Non-pigmented ciliary epithelial cell (primary cell): ENCODE measurements around the genes CEACAM5, ATP1A3, ZNF574 and ZNF526.

GRCh38 chr19:41318252-41319062 lies 8.5 kb downstream of the CCDC97 start:
- RRBS: no CpG with 5 or more reads among the region's 13 CpGs

- RRBS: 1% methylated on average over 7 of the region's 66 CpGs
Observed at GRCh38 chr19:41351161-41352238, 2.2 kb downstream of the TGFB1 start.

GRCh38 chr19:41457158-41457686 lies 14.3 kb downstream of the ERICH4 start:
- RRBS: no CpG with 5 or more reads among the region's 3 CpGs

- RRBS: no CpG with 5 or more reads among the region's 2 CpGs
Observed at GRCh38 chr19:41478110-41478309, 35.1 kb downstream of the ERICH4 start.

DNA sequence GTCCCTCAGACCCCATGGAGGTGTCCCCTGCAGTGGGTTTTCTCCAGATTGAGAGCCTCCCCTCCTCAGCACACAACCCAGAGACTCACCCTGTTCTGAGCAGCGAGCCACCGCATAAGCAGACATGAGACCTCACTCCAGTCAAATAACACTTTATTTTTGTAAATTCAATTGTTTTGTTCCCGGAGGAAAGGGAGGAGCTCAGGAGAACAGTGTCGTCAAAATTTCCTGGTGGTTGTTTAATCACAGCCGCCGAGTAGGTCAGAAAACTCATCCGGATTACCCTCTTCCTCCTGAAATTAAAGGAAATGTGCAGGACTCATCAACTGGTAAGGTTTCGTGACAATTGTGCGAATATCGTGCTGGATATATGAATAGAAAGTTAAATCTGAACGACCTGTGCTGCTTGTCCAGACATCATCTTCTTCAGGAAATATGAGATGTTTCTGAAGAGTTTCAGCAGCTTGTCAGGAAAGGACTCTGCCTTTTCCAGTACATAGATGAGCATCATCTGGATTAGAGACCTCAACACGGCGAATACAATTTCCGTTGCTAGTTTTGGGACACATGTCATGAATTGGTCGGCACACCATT lies 57.6 kb downstream of the ERICH4 start:
- RRBS: 93% methylated on average over 3 of the region's 15 CpGs

GRCh38 chr19:41531417-41532190 lies 44.4 kb upstream of the CEACAM21 start:
- RRBS: no CpG with 5 or more reads among the region's 14 CpGs

DNA sequence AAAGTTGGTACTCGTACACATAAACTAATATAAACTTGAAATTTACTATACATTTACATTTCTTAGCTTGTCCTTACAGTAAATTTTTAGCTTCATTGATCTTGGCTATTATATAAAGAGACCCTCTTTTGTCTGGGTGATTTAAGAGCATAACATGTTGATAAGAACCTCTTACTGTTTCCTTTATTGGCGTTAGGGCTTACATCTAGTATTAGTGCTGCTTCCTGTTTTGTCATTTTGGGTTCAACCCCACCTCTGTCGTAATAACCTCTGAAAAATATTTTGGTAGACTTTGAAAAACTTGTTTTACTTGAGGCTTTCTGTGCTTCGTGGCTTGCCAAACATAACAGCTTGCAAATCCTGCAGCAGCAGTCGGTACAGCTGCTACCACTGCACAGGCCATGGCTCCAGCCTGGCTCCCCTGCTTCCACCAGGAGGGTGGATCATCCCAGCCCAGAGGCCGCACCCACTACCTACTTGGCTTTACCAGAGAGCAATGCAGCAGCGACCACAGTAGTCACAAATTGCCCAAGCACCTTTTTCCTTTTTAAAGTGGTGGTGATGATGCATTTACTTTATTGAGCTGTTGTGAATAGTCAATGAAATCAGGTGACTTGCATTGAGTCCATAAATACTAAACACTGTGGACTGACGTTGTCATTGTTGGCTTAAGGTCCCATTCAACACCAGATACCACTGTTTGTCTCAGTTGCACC lies 11.8 kb upstream of the CEACAM4 start:
- RRBS: no CpG with 5 or more reads among the region's 8 CpGs

- RRBS: no CpG with 5 or more reads among the region's 6 CpGs
Observed at GRCh38 chr19:41708188-41708920, at the start of gene CEACAM5. Gene CEACAM5, plus strand, starts transcription at chr19:41708626.

DNA sequence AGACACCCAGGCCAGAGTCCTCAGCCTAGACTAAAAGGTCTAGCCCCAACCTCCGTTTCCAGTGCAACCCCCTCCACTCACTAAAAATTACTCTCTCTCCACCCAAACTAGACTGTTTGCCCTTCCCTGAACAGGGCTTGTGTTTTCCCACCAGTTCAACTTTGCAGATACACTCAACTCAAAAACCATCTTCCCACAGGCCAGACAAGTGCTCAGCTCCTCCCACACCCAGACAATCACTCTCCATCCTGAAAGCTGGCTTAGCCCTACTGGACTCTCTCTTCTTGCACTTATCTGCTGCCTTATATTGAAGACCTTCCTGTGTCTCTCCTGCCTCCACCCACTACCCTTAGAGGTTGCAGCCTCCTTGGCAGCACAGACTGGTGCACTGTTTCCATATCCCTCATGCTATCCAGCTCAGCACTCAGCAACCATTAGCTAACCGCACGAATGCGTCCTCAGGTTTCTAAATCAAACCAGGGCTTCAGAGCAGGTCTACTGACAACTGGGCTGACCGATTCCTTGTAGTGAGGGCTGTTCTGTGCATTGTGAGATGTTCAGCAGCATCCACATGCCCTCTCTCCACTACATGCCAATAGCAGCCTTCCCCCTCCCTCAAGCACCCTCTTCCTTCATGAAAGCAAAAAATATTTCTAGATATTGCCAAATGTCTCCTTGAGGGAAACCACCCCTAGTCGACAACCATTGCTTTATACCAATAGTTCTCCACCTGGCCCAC lies 2.8 kb upstream of the CEACAM6 start:
- RRBS: no CpG with 5 or more reads among the region's 6 CpGs

- RRBS: no CpG with 5 or more reads among the region's 9 CpGs
Observed at GRCh38 chr19:41810814-41811585, 14.6 kb downstream of the CEACAM3 start.

DNA sequence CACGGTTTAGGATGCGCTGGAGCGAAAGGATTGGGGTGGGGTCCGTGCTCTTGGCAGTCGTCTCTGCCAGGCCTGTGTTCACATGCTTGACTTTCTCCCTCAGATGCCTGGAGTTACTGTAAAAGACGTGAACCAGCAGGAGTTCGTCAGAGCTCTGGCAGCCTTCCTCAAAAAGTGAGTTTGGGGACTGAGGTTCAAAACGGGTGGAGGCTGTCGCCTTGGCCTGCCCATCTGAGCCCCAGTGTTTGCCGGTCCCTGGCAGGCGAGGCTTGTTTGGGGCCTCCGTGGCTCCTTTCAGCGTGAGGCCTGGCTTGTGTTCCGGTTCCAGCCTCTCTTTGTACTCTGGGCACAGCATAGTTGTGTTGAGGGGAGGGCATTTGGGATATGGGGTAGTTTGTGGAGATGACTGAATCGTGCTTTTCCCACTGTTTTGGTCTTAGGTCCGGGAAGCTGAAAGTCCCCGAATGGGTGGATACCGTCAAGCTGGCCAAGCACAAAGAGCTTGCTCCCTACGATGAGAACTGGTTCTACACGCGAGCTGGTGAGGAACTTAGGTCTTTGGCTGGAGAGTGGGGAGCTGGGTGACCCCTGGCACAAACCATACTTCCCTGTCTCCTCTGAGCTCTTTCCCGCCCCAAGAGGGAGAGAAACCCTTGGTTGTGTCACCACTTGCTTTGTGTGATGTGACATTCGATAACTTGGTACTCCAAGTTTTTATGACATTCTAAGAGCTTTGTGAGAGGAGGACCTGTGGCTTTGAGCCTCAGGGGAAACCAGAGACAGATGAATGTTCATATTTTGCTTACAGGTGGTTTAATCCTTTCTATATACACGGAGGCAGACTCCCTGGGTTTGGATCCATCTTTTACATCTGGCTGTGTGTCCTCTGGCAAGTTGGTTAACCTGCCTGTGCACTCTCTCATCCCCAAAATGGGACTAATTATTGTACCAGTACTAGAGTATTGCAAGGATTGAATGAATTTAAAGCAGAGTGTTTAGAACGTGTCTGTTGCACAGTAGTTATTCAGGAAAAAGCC lies 935 bp downstream of the RPS19 start:
- RRBS: 2% methylated on average over 4 of the region's 25 CpGs

DNA sequence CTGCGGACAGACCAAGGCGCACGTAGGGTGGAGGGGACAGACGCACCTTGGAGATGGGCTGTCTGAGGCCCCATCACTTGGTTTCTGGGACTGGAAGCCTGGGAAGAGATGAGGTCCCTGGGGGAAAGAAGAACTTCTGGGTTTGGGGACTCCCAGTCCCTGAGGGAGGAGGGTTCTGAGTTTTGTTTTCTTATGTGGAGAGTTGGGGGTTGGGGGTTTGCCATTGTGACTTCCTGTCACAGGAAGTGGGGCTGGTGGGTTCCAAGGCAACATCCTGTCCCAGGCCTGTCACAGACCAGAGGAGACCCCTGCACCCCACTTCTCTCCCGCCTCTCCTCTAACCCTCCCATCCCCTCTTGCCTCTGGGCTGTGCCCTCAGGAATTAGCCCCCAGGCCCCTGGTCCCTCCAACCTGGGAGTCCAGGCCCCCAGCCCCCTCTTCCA lies 4.4 kb downstream of the ARHGEF1 start:
- RRBS: no CpG with 5 or more reads among the region's 5 CpGs

- RRBS: no CpG with 5 or more reads among the region's 12 CpGs
Observed at GRCh38 chr19:41888759-41889200, 5.8 kb downstream of the ARHGEF1 start.

GRCh38 chr19:41993922-41994595 lies at the start of gene ATP1A3:
Gene ATP1A3, minus strand, starts transcription at chr19:41994230.
- RRBS: under 1% methylated on average over 7 of the region's 69 CpGs

- RRBS: under 1% methylated on average over 25 of the region's 82 CpGs
Observed at GRCh38 chr19:42075997-42076971, at the start of gene ZNF574. Gene ZNF574, plus strand, starts transcription at chr19:42076166.

DNA sequence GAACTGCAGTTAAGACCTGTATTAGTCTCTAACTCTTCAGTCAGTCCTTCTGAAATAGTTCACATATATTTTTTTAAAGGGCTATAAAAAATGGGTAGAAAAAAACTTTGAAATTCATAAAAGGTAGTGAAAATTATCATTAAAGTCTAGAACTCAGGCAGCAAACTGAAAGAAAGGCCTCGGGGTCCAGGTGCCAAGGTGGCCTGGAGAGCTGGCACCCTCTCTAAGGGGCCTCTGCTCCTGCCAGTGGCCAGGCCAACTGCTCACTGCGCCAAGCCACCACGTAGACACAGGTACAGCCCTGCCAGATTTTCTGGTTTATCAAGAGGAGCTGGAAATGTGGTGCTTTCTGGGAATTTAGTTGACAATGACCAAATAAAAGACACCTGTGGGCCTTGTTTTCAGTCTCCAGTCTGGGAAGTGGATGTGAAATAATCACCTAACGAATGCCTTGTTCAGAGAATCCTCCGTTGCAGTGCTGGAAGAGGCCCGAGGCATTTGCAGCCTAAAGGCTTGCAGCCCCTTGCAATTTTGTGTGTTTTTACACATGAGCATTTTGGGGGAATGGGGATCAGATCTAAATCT lies 22.8 kb downstream of the ZNF574 start:
- RRBS: no CpG with 5 or more reads among the region's 6 CpGs

DNA sequence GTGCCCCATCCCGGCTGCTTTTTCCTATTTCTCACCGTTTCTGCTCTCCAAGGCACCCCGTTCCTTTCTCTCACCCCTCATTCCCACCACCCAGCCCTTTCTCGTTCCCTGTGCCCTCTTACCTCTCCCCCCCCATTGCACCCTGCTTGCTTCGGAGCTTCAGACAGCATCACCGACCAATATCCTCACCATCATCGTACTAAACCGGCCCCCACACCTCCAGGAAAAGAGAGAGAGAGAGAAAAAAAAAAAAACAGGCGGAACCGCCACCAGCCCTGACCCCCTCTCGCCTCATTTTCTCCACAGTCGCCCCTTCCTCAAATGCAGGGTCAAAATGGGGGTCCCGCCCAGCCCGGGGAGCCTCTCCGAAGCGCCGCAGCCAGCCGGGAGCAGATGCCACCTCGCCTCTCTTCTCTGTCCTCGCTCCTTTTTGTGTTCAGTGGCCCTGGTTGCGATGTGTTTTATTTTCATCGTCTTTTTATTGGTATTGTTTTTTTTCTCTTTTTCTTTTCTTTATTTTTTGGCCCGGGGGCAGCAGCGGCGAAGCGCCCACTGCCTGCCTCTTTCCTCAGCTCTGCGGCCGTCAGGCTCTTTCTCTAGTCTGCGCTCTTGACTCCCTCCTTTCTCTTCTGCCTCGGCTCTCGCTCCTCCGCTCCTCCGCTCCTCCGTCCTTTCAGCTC lies 41.5 kb downstream of the DEDD2 start:
- RRBS: no CpG with 5 or more reads among the region's 34 CpGs

DNA sequence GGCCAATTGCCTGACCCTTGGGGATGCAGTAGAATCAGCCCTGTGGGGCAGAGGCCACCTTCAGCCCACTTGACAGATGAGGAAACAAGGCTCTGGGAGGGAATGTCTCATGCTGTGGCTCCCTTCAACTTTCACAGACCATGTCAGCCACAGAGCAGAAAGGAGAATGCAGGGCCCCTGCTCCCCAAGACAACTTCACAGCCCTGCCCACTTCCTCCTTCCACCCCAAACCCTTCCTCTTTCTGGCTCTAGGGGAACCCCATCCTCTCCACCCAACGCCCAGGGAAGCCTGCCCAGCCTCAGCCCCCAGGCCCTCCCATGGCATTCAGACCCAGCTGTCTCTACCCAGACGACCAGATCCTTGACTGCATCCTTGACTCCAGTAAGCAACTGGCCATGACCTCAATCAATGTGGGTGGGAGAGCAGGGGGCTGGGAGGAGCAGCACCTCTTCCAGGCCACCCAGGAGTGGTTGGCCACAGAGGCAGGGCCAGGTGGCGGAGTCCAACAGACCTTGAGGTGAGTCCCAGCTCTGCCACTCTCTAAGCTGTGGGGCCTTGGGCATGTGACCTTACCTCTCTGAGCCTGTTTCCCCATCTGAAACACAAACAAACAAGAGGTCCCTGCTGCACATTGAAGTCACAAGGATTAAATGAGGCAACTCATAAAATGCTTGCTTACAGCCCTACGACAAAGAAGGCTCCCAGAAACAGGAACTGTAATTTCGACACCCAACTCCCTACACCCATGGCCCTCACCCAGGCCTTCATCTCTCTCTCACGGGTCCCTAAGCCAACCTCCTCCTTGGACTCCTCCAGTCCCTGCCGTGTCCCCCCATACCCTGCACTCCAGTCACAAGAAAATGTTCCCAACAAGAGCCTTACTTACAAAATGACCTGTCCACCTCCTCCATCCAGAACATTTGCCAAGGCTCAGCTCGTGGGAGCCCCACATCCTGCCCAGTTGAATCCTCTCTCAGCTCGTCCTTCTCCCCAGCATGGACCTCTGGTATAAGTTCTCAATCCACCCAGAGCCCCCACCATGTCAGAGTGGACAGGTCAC lies 15.7 kb downstream of the DEDD2 start:
- RRBS: no CpG with 5 or more reads among the region's 9 CpGs

- RRBS: 82% methylated on average over 4 of the region's 10 CpGs
Observed at GRCh38 chr19:42208474-42208914, 9.0 kb downstream of the DEDD2 start.

DNA sequence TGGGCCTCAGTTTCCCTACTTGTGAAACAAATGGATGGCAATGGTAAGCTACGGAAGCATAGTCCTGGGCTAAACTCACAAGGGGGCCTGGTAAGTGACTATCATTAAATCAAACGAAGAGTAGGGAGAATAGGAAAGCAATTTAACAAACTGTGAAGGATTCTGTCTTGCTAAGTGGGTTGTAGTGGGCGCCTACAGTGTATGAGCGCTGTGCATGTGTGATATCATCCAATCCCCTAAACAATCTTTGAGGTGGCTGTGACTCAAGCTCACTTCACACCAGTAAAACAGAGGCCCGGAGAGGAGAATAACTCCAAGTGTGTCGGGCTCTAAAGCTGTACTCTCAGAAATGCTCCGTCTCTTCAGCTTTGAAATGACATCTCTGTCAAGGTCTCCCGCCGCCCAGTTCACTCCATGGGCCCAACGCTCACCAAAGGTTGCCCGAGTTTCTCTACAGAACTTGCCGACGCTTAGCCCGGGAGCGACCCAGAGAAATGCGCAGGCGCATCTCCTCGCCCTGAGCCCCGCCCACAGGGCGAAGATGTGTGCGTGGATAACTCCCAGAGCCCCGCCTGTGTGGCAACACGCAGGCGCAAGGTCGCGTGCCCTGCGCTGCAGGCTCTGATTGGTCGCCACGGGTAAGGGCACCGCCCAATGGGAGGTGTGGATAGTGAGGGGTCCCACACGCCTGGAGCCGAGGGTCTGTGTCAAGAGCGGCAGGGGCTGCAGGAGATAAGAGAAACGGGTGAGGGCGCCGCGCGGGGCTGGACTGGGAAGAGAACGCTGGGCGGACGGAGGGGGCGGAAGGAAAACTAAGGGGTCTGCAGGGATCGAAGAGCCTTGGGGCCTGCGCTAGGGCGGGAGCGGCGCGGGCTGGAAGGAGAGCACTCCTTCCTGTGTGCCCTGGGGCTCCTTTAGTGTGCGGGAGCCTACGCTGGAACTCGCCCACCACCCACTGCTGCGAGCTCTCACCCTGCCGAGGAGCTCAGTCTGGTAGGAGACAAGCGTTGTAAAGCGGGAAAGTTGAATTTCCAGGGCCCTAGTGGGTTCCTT lies at the start of gene ZNF526:
Gene ZNF526, plus strand, starts transcription at position 670 of the 1,053 bp plus-strand sequence.
- RRBS: no CpG with 5 or more reads among the region's 55 CpGs